ENCODE results near the genes NOTCH2NLR and NUDT17.

- PRO-cap, 10 experiments: no peak in any of the 10 experiments
Observed at GRCh38 chr1:119988656-119988916, 80.9 kb downstream of the NOTCH2 start.

DNA sequence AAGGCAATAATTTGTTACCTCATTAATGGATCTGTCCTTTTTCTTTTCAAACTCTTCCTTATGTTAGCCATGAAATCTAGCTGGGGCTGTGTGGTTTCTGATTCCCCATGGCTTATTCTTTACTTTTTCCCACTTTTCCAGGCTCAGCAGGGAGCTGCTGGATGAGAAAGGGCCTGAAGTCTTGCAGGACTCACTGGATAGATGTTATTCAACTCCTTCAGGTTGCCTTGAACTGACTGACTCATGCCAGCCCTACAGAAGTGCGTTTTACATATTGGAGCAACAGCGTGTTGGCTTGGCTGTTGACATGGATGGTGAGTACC is 46.2 kb downstream of the NBPF8 start:
- PRO-cap, 10 experiments: no peak in any of the 10 experiments

GRCh38 chr1:120461893-120463099 is 47.5 kb downstream of the NBPF8 start:
- PRO-cap, 10 experiments: no peak in any of the 10 experiments

DNA sequence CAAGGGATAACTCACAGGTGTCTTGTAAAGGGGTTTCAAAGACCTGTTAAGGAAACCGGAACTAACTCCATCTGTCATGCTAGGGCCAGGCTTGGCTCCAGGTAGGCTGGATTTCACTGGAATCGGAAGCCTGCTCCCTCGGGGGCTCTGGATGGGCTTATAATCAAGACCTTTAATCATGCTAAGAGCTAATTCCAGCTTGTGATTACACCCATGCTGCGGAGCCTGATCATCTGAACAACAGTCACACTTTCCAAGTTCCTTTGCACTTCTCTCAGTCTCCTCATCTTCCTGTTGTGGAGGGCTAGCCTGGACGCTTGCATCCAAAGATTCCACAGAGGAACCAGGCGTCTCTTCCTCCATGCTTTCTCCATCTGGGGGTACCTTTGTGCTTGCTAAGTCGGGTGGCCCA is 142.3 kb downstream of the NBPF8 start:
- PRO-cap, 10 experiments: no peak in any of the 10 experiments

GRCh38 chr1:120723495-120724464 is at the start of gene NOTCH2NLR:
Gene NOTCH2NLR, plus strand, starts transcription at chr1:120723945.
- PRO-cap, 10 experiments: peak in 4 of 10 experiments; most common plus-strand start chr1:120723957 (in 3); most common minus-strand start chr1:120723772 (in 1)

DNA sequence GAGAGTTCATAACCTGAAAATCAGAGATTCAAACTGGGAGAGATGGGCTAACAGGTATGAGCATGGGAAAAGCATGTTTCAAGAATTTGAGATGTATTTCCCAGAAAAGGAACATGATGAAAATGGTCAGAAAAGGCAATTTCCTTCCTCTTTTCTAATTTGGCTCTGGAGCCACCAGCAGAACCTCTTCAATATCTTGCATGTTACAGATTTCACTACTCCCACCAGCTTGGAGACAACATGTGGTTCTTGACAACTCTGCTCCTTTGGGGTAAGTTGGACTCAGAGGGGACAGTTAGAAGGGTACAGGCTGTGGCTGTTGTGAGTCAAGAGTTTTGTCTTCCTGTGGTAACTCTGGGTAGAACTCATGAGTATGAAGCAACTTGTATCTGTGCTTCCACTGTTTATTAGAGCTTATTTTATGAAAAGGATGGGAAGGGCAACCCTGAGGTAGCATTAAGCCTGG is 97.0 kb downstream of the FAM72B start:
- PRO-cap, 10 experiments: no peak in any of the 10 experiments

DNA sequence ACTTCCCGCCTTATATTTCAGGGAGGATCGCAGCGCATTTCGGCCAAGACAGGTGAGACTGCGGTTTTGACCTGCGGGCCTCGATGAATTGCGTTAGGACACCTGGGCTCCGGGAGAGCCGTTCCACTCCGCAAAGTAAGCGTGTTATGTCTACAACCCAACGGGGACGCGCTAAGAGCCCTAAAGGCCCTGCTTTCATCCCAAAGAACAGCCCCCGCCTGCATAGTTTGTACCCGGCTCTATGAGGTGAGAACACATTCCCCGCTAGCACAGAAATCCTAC is 32.7 kb upstream of the PPIAL4F start:
- PRO-cap, 10 experiments: no peak in any of the 10 experiments

- PRO-cap, 10 experiments: no peak in any of the 10 experiments
Observed at GRCh38 chr1:144567429-144568091, 25.1 kb upstream of the PPIAL4F start.

DNA sequence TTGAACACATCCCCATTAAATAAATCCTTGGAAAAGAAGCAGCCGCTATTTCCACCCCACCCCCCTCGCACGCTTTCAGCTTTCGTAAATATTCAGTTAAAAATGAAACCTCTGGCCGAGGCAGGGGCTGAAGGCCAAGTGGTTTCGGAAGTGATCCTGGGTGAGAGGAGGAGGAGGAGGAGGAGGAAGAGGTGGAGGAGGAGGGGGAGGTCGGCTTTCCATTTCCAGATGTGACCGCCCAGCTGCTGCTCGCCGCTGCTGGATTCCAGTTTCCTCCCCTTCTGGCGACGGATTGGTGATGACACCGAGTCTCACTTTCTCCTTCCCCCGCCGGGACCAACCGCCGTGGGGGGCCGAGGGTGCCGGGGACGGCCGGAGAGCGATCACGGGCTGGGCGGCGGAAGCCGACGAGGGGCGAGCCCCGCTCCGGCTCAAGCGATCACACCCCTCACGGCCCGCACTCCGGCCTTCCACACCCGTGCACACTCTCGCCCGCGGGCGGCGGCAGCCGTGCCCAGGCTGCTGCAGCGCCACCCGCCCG is 26.2 kb downstream of the PPIAL4D start:
- PRO-cap, 10 experiments: peak in 2 of 10 experiments; most common plus-strand start position 375 of the sequence (in 1); most common minus-strand start position 470 of the sequence (in 1)

DNA sequence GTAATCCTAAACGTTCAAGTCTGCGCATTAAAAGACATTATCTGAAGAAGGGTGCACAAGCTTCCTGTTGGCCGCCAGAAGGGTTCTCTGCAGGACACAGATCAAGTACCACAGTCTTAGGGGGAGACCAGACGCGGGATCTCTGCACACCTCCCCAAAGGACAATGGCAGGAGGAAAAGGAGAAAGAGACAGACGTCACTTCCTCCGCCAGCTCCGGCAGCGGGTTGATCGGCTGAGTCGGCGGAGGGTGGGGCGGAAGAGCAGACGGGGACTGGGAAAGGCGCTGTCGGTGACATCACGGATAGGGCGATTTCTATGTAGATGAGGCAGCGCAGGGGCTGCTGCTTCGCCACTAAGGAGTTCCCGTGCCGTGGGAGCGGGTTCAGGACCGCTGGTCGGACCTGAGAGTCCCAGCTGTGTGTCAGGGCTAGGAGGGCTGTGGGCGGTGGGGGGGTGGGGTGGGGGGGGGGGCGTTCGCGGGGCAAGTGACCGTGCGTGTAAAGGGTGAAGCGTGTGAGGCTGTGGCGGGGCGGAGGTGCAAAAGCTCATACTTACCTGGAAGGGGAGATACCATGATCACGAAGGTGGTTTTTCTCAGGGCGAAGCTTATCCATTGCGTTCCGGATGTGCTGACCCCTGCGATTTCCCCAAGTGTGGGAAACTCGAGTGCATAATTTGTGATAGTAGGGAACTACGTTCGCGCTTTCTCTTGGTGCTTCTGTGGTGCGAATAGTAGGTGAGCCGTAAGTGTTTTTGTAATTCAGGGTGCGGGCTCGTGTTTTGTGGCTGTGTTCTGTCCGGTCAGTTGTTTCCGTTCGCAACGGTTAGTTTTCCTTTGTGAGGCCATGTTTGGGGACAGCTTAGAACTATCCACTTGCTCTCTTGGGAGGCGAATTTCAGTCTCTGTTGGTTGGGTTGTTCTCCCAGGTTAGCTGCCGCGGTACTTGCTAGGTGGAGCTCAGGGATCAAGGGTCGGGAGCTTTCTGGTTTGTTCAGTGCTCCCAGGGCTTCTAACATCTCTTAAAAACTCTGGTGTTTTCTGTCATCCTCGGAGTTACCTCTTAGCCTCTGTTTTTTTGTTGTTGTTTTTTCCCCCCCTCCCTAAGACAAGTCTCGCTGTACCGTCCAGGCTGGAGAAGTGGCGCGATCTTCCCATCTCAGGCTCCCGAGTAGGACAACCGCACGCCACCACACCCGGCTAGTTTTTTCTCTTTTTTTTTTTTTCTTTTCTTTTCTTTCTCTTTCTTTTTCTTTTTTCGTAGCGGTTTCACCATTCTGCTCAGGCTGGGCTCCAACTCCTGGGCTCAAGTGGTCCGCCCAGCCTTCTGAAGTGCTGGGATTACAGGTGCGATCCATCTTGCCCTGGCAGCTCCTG is 39.1 kb upstream of the PPIAL4D start:
- PRO-cap, 10 experiments: peak in 10 of 10 experiments; most common plus-strand start position 549 of the sequence (in 10); most common minus-strand start position 166 of the sequence (in 10)

DNA sequence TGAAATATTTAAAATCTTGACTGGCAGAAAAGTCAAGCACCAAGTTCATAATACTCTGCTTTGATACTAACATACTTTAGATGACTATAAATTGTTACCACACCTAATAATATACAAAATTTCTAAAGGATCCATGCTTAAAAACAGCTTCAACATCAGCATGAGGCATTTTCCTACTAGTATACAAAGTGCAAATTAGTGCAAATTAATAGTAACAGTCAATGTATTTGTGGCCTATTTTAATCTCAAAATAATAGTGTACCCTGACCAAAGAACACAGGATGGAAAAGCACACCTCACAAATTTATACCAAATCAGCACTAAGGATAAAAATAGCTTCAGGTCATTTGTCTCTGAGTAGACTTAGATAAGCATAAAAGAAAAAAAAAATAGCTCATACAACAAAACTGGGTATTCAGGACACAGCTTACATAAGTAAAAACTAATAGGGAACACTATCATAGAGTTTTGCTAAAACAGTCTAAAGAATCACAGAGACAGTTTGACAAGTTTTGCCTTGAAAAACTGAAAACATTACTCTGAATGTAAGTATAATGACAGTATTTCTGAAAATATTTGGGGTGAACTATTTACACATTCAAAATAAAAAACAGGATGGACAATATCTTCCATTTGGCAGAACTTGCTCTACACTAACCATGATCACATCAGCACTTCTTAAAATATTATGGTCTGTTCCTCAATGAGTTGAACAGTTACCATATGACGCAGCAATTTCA is 46.5 kb downstream of the RNF115 start:
- PRO-cap, 10 experiments: no peak in any of the 10 experiments

GRCh38 chr1:145788694-145789230 is 35.1 kb downstream of the RNF115 start:
- PRO-cap, 10 experiments: no peak in any of the 10 experiments

DNA sequence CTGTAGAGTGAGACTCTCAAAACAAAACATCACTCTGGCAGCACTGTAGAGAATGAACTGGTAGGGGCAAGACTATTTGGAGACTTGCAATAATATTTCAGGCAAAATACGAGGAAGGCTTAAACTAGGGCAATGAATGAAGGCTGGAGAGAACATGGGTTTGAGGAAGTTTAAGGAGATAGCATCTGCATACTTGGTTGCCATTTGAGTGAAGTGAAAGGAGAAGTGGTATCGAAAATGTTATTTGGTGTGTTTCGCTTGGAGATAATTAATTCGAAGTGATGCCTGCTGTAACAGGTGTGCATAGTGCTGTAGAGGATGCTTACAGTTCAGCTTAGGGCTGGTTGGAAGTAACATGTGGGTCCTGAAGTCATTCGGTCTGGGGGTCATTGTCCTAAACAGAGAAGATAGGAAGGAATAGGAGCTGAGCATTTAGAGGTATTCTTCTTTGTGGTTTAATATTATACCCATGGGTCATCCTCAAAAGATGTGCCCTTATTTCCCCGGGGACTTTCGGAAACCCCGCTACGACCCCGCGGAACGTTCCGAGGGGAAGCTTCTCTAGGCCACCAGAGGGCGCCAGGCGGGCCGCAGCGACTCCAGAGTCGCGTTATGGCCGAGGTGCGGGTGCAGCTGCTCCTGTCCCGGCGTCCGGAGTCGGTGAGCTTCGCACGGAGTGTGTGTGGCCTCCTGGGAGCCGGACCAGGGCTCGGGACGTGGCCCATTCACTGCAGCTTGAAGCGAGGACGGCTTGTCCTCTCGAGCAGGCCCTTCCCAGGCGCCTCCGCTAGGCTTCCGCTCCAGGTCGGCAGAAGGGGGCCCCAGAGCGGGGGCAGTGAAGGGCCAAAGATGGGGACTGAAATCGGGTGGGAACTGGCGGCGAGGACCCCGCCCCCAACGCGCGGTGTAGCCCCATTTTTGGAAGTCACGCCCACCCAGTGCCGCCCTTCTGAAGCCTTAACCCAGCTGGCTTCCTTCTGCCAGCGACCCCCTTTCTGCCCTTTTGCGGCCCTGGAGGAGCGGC is at the start of gene NUDT17:
TSS of gene NUDT17 (plus strand) at position 602 of the 1,024 bp plus-strand sequence.
- PRO-cap, 10 experiments: peak in 10 of 10 experiments; most common plus-strand start position 602 of the sequence (in 9); most common minus-strand start position 59 of the sequence (in 1)

DNA sequence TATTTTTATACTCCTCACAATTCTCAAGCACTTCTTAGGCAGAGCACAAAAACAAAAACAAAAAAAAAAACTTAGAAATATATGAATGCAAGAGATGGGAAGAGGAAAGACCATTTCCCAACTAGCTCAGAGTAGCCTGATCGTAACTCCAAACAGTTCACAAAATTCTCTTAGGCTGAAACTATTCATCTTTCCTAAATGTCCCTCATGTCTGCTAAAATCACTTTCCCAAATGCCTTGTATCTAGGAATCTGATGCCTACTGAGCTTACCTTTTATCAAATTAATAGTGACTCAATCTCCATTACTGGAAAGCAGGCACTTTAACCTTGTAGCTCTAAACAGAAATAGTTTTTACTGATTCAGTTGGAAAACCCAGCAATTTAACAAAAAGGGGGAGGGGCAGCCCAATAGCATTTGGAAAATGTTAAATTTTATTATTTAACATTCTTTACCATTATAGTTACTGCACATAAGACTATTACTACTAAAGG is 4.0 kb downstream of the RBM8A start:
- PRO-cap, 10 experiments: no peak in any of the 10 experiments

- PRO-cap, 10 experiments: no peak in any of the 10 experiments
Observed at GRCh38 chr1:145935980-145936593, 8.8 kb upstream of the RBM8A start.

DNA sequence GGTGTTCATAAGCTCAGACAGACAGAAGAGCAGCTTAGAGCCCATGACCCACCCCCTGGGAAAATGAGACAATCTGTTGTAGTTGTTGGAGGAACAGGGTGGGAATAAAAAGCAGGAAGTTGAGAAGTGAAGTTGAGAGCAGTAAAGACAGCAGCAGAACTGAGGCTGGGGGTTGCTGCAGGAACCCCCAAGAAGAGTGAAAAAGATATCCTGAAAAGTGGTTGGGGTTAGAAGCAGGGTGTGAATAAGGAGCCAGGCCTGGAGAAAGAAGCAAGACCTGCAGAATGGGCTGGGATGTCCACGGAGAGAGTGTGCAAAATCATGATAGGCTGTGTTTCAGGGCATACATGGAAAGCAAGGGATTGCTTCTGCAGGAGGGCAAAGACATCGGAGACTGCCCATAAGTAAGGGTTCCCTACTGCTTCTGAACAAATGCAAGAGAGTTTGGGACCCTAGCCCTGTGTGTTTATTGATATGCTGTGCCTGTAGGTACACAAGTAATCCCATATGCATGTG is 1.8 kb upstream of the LIX1L start:
- PRO-cap, 10 experiments: no peak in any of the 10 experiments

DNA sequence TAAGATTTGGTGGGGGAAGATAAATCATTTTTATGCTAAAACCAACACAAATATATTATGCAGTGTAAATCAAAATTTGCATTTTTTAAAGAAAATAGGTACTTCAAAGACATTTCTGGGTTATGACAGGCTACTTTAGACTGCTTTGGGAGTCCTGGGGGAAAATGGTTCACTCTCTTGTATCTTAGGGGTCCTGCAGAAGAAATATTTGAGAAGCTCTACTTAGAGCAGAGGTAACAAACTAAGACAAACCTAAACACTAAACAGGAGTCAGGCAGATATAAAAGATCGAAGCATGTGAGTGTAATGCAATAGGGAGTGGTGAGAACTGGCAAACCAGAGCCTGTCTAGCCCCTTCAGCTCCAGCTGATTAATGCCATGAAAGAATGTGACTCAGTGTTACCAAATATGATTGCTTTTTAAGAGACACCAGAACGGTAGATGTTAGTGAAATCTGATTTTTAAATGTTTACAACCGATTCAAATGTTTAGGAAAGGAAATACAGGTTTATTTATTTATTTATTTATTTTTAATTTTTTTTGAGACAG is 12.5 kb downstream of the TXNIP start:
- PRO-cap, 10 experiments: no peak in any of the 10 experiments

DNA sequence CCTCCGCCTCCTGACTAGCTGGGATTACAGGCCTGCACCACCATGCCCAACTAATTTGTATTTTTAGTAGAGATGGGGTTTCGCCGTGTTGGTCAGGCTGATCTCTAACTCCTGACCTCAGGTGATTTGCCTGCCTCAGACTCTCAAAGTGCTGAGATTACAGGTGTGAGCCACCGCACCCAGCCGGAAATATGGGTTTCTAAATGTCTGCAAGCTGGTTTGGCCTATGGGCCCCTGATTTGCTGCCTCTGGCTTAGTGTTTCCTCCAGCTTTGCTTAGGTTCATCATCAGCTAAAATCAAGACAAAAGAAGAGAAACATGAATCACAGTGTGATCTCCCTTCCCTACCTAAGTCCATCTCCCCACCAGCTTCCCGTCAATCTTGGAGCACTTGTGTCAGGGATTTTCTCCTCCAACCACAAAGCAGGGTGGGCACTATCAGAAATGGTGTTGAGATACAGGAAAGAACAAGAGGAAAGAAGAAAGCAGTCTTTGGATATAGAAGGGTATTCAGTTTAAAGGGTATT is 11.9 kb downstream of the TXNIP start:
- PRO-cap, 10 experiments: no peak in any of the 10 experiments

DNA sequence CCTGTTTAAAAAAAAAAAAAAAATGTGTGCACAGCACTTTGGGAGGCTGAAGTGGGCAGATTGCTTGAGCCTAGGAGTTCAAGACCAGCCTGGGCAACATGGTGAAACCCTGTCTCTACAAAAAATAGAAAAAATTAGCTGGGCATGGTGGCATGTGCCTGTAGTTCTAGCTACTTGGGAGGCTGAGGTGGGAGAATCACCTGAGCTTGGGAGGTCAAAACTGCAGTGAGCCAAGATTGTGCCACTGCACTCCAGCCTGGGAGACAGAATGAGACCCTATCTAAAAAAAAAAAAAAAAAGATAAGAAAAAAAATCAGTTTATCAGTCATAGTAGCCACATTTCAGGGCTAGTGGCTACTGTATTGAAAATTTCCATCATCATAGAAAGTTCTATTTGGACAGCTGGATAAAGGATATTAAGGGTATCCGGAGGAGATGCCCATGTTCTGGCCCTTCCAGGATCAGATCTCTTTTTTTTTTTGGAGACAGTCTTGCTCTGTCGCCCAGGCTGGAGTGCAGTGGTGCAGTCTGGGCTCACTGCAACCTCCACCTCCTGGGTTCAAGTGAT is 6.6 kb downstream of the TXNIP start:
- PRO-cap, 10 experiments: no peak in any of the 10 experiments

DNA sequence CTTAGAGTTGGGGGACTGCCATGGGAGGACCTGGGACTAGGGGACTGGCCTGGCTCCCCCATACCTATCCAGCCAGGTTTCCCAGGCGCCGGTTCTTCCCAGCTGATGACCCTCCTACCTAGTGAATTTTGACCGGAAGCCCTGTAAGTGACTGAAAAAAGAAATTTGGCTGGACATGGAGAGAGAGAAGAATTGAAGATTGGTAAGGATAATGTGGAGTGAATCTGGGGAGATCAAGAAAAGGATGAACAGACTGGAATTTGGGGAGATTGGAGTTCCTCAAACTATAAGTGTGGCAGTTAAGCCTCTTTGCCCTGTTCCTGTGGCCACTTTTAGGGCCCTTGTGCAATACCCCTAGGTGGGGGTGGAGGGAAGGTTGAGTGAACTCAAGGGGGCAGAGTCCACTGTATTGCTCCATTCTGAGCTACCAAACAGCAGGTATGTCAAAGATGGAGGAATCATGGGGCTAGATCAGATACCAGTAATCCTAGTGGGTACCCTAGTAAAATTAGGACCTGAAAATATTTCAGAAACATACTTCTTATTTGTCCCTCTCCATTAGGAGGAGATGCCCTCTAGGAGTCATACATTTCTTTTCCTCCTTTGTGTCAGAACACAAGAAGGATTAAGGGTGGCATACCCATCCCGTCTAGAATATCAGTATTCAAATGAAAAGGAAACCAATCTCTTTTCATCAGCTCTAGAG is 1.2 kb downstream of the HJV start:
- PRO-cap, 10 experiments: no peak in any of the 10 experiments